Left common carotid artery plus branches (tissue), 1 donor: ENCODE results near the genes CAV1, LSM8, CPED1 and WNT16.

DNA sequence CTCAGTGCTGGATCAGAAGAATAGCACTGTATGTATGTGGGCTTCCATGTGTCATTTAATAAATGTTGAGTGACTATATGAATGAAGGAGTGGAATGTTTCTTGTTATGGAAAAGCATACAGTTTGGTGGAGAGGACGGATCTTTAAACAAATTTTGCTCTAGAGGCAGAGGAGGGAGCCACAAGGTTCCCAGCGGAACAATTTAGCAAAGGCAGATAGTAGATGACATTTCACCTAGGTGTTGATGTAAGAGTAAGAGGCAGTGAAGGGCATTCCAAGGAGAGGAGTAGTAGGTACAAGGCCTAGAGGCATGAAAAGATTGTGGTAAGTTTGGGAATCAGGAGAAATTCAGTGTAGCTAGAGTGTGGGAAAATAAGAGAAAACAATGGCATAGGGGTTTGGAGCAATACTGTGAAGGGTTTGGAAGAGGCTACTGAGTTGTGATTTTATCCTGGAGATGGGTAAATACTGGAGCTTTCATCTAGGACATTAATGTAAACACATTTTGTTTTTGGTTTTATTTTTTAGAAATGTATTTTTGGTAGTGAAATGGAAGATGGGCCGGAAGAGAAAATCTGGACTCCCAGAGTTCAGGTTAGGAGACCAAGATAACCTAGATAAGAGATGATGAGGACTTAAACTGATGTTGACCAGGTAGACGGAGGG lies 43.1 kb downstream of the MDFIC start:
- PRO-cap, result no peak

- PRO-cap, result no peak
Measured at GRCh38 chr7:115064909-115065381, 143.1 kb downstream of the MDFIC start.

GRCh38 chr7:115088866-115089205 lies 166.9 kb downstream of the MDFIC start:
- PRO-cap, result no peak

- PRO-cap, result bidirectional peak, plus-strand start at chr7:116211064, minus-strand start at chr7:116211007; bidirectional peak, plus-strand start at chr7:116211562, minus-strand start at chr7:116211464
Measured at GRCh38 chr7:116210818-116211858, 799 bp downstream of the TES start.

DNA sequence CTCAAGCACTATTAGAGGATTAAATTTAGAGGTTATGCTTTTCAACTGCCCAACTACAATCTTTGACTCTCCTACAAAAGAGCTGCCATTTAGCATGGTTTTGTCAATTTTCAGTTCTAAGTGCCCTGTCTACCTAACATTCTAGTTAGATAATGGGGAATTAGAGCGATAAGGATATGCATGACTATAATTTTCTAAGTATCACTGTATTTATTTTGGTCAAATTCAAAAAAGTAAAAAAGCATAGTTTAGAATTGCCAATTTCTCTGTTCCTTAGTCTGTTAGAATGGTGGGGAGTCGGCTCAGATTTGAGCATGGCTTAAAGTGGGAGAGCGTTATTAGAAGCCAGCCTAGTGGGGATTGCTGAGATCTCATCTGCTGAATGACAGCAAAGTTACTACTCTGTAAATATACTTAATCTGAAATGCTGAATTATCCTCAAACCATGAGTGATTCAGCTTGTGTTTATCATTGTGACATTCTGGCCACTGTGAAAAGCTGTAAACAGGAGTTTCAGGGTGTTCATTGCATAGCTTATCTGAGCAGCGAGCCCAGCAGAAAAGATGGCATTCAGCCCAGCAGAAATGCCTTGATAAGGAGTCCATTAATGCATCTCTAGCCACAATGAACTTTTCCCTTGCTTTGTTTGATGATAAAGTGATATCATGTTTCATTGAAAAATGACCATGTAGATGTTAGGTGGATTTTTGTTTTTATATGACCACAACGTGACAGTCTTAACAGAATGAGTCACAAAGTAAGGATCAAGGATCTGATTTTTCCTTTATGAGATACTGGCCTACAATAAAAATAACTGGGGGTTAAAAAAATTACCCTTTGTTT lies 7.6 kb downstream of the TES start:
- PRO-cap, result no peak

- PRO-cap, result no peak
Measured at GRCh38 chr7:116228264-116228622, 17.9 kb downstream of the TES start.

DNA sequence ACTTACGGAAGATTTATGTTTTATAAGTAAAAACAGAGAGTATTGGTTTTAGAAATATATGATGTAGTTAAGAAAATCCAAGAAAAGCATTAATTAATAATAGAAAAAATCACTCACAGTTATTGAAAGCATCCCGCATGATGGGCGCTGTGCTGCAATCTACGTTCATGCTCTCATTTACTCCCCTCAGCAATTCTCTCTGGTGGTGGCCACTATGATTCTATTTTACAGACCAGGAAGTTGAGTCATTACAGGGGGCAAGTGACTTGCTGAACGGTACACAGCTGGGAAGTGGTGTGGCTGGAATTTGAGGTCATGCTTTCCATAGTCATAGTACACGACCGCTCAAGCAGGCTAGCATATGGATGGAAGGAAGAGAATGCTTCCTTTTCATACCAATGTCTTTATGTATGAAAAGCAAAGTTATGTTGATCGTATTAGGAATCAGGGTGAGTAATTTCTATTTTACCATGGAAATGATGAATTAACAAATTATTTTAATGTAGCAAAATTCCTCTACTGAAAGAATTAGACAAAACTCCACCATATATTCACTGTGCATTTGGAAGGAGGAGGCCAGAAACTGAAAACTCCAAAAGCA lies 117.5 kb downstream of the TES start:
- PRO-cap, result no peak

- PRO-cap, result bidirectional peak, plus-strand start at chr7:116524762, minus-strand start at chr7:116524621; bidirectional peak, plus-strand start at chr7:116524800, minus-strand start at chr7:116524837; bidirectional peak, plus-strand start at chr7:116525510, minus-strand start at chr7:116525204
Measured at GRCh38 chr7:116524295-116525399, at the start of gene CAV1. Gene CAV1, plus strand, starts transcription at chr7:116525036.

DNA sequence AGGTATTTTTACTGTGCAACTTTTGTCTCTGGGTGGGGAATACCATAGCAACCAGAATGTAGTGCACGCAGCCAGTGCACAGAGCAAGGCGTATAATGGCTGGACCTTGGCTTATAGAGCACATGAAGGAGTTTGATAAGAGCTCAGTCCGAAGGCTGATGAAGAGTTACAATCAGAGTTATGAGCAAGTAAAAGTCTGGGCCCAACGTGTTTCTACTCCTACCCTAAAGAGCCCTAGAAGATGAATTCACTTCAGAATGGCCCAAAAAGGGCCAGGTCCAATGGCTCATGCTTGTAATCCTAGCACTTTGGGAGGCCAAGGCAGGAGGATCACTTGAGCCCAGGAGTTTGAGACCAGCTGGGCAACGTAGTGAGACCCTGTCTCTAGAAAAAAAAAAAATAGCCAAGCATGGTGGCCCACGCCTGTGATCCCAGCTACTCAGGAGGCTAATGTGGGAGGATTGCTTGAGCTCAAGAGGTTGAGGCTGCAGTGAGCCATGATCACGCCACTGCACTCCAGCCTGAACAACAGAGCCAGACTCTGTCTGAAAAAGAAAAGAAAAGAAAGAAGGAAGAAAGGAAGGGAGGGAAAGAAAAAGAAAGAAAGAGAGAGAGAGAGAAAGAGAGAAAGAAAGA lies 82.4 kb downstream of the MET start:
- PRO-cap, result no peak

DNA sequence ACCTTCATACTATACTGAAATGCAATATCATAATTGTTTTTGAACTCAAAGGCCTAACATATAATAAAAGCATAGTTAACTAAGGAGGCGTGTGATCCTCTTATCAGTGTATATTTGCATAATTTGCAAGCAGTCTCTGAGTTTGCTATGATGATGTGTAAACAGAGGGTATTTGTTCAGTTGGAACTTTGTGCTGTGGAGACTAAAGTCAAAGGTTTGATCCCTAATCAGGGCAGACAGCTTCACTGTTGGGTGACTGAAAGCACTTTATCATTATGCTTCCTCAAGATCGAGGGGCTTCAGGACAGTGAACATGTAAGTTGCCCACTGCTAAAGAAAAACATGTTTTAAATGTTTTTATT lies 51.6 kb upstream of the CAPZA2 start:
- PRO-cap, result no peak

DNA sequence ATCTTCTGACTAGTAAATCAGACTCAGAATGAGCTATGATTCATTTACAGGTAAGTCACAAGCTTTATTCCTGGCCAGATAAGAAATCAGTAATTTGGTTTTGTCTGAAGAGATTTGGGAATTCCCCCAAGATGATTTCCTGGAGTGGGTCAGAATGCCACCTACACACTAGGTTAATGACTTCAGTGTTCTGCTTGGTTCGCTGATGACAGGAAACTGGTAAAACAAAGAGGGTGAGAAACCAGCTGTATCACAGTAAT lies 8.2 kb upstream of the ASZ1 start:
- PRO-cap, result no peak

DNA sequence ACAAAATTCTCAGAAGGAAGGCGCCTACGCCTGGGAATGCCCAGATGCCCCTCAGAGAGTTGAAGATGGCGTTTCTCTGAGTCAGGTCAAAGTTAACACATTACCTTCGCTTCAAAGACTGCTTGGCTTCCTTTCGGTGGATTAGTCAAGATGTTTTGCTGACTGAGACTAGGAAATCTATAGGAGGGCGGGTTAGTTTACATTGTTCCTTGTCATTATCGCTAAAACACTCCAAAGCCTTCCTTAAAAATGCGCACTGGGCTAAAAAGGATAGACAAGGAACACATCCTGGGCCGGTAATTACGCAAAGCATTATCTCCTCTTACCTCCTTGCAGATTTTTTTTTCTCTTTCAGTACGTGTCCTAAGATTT lies 950 bp upstream of the CFTR start:
- PRO-cap, result no peak

DNA sequence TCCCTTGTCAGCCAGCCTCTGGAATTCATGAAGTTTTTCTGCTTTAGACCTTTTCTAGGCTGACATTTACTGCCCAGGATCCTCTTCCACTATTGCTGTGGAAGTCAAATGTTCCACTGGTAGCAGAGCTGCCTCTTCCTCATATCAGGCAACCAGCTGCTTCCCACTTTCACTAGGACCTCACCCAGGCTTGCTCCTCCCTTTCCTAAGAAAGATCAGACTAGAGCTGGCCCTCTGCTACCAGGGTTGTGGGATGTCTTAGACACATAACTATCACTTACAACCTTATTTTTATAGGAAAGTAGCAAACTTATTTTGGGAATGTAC lies 121.5 kb downstream of the CTTNBP2 start:
- PRO-cap, result no peak

DNA sequence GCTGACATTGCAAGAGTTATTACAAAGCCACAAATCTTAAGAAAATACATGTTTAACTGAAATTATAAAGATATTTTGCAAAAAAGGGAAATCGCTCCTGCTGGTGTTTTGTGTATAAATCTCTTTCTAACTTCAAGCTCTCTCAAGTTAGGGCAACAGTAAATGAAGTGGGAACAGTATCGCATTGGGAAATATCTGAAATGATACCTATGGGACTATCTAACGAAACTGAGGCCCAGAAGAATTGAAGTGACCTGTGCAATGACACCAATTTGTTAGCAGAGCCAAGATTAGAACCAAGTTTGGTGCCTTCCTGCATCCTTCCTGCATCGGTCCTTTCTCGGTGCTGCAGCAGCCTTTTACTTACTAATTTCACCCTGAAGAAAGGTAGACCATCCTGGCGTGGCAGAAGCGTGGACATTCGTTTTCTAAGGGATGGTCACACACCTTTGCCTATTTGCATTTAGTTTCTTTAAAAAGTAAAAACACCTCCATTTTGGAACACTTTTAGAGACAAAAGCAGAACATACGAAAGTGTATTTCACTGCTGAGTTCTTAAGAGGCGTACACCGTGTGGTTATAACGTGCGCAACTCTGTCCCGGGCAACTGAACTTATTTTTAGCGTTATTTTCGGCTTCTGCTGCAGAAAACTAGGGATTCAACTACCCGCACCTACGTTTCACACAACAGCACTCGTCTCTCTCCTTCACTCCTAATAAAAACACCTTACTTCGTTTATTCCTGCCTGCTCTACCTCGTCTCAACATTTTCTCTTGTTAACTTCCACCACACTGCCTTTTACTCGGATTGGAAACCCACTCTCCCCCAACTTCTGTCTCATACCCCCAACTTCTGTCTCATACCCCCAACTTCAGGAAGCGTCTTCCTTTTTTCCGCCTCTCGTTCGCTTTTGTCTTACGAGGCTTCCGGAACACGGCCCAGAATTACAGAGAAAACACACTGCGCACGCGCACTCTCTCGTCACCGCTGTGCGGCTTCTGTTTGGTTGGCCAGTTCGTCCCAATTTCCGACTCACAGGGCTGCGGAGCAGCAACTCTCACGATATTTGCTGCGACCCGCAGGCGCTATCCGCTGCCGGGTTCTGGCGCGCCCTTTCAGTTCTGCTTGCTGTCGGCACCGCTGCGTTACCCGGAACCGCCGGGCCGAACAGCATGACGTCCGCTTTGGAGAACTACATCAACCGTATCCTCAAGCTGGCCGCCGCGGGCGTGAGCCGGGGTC lies at the start of gene LSM8:
Gene LSM8, plus strand, starts transcription at position 1,114 of the 1,243 bp plus-strand sequence.
- PRO-cap, result bidirectional peak, plus-strand start at position 1,119 of the sequence, minus-strand start at position 913 of the sequence

DNA sequence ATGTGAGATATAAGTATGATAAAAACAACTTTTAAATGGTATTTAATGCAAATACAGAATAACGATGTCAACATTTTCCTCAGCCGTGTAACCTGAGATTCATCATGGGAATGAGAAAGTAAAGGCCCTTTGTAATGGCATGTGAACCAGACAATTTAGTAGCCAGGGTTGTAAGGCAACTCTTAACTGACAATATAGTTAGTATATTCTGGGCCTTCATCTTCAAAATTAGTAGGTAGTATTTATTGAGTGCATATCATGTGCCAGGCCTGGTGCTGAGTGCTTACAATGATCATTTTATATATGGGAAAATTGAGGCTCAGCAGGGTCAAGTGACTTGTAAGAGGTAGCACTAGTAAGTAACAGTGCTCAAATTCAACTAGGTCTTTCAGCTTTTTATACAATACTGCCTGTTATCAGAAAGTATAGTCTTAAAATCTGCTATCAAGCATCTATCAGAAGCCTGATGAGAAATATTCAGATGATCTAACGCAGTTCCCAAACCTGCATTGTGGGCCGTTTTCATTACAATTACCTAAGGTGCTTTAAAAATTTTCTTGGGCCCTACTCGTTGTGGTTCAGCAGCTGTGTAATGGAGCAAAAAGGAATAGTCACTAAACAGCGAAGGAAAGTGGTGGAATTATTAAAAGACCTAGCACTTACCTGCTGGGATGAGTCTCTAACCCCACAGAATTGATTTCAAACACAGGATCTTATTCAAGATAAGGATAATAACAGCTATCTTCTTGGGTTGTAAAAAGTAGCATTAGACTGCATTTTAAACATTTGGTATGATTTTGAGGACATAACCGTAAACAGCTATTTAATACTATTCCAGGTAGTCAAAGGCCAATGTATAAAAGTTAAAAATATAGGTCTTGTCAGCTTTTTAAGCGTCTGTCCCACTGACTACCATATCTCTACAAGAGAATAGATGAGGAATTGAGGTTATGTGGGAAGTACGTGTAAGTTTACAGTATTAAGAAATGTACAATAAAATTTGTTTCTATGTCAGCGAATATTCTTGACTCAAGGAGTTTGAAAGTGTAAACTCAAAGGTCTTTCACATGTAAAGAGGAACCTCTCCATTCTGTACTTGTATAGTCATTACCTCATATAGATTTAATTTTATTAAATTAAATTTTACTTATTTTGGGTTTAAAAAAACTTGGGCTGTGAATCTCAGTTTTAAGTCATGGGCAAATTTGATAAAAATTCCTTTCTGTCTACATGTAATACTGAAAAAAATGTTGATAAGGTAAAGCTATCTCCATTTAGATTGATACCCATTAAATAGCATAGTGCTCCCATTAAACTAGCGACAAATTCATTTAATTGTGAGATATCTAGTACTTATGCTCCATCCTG lies 11.1 kb downstream of the LSM8 start:
- PRO-cap, result no peak

DNA sequence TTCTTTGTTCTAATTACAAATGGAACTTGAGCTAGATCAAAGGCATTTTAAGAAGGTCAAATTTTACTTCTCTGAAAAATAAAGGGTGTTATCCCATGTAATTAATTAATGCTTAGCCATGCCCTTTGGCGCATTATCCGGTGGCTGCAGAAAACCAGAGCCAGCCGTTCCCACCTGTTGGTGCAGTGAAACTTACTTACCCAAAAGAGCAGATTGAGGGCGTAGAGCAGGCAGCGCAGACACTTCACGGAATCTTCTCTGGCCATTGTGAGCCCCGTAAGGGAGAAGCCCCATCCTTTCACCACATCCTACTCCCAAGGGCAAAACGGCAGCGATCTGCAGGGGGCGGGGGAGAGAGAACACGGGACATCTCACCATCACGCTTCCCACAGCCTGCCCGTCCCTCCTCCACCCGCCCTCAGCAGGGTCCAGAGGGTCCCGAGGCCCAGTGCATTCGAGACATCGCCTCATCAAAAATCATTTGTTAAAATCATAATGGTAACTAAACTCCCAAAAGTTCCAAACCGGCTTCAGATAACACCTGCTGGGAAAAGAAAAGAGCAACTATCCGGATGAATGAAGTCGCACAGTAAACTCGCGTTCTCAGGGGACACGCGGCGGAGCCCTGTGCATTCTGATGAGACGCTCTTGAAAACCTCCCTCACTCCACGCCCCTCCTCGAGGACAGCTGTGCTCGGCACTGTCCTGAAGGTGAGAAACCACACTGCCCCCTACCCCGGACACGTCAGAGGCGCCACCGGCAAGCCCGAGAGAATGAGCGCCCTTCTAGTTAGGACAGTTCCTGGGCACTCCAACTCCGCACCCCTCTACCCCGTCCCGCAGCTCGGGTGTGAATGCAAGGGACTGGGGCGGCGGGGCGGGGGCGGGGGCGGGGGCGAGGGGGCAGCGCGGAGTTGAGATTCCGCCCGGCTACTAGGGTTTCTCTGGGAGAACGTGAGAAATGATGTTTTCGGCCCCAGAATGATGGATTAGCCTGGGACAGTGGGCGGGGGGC lies 1.1 kb downstream of the TSPAN12 start:
- PRO-cap, result no peak

DNA sequence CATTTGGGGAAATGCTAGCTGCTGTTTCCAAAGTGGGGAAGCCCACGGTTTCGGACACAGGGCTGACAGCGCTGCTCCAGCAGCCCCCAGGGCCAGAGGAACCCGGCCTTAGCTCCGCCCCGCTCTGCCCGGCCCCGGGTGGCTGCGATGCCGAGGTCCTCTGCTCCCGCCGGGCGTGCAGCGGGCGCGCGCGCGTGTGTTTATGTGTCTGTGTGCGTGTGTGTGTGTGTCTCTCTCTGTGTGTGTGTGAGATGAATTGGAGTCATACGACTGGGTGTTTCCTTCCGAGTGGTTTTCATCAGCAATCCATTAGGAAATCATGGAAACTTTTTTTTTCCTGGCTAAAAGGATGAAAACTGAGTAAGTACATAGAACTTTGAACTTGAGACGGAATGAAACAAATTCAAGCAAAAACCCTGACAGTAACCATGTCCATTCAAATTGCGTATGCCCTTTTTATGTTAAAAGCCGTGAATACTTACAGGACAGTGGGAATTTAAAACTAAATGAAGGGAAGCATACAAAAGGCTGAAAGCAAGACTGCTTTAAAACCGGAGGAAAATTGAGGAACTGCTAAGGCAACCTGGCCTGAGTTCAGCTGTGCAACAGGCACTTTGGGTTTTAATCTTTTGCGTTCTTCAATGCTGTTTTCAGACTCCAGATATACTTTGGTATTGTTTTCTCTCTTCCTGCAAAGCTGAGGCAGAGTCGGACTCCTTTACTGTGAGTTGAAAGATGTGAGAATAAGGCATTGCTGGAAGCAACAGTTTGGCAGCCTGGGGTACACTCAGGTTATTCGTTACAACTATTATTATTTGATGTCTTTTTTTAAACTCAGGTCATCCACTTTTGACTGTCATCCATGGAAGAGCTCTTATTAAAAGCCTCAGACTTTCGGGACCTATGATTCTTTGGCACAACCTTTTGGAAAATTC lies at the start of gene CPED1:
Gene CPED1, plus strand, starts transcription at position 159 of the 935 bp plus-strand sequence.
- PRO-cap, result bidirectional peak, plus-strand start at position 137 of the sequence, minus-strand start at position 175 of the sequence

GRCh38 chr7:121073114-121073911 lies 84.8 kb downstream of the CPED1 start:
- PRO-cap, result no peak

DNA sequence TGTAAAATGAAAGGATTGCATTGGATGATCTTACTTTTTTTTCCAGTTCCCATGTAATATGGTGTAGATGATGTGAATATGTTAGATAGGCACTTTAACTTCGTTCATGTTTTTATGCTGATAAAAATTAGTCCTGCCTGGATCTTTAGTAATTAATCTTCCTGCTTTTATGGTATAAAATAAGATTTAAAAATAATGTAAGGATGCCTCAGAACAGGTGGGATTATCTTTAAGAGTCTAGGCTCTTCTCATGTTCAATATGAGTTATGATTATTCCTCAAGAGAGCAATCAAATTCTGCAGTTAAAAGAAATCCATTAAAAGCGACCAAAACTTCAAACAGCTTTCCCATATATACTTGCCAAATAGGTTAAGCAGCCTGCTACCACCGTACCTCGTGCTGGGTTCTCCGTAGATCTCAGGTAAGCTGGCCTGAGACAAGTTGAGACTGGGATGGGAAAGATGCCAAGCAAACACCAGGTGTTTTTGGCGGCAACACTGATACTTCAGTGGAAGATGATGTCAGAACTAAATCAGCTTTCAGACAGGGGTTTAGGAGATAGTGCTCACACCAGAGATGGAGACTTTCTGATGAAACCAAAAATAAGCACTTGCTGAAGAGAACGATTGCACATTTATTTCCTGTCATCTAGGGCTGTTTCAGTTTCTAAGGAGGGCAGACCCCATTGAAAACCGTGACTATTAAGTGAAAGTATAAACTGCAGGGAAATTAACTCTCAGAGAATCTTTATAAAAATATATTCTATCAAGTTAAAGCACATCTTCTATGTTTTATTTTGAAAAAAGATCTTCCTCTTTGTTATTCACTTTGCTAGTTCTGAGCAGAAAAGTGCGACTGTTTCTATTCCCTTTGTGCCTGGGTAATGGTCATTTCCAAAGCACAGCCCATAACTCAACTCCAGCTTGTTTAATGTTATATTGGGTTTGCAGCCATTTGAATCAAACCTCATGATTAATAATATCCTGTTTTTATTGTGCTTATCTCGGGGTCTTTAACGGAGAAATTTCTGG lies 149.7 kb downstream of the CPED1 start:
- PRO-cap, result no peak

GRCh38 chr7:121328545-121329170 lies at the start of gene WNT16:
Gene WNT16, plus strand, starts transcription at chr7:121329000.
- PRO-cap, result no peak